Skeletal muscle tissue (tissue), 7 donors: Measurements from ENCODE around the gene OR5H6.

DNA sequence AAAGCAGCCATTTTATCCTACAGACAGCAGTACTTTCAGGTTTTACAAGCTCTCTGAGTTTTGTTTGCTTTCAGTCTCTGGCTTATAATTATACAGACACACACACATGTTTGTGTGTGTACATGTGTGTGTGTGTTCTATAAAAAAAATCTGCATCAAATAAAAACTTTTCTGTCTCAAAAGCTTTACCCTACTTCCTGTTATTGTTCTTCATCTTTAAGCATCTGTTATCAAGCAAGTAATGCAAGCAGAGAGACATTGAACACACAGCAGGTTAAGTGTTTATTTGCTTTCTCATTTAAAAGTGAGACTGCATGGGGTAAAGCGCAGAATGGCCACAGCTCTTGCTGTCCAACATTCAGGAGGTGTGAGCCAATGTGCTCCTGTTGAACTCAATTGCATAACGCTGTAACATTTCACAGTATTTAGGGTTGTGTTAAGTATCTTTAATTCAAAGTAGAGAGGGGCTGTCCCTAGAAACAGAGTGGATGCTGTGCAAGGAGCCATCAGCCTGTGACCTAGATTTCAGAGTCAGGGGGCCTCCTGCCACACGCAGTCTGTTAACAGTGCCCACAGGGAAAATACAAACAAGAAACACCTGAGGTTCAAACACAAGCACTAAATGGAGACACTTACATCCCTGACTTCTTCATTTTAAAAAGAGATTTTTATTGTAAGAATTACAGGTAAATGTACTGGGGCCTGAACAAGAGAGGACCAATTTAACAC lies 815.3 kb downstream of the VGLL3 start:
- PRO-cap, 3 experiments, result no peak in any of the 3 experiments
- RAMPAGE, long total RNA, result no peak
- RRBS, 2 experiments, result no CpG with 5 or more reads among the region's 3 CpGs

GRCh38 chr3:86468446-86468825 lies 522.5 kb downstream of the VGLL3 start:
- PRO-cap, 3 experiments, result no peak in any of the 3 experiments
- RAMPAGE, long total RNA, result no peak
- RRBS, 2 experiments, result no CpG with 5 or more reads among the region's 2 CpGs

DNA sequence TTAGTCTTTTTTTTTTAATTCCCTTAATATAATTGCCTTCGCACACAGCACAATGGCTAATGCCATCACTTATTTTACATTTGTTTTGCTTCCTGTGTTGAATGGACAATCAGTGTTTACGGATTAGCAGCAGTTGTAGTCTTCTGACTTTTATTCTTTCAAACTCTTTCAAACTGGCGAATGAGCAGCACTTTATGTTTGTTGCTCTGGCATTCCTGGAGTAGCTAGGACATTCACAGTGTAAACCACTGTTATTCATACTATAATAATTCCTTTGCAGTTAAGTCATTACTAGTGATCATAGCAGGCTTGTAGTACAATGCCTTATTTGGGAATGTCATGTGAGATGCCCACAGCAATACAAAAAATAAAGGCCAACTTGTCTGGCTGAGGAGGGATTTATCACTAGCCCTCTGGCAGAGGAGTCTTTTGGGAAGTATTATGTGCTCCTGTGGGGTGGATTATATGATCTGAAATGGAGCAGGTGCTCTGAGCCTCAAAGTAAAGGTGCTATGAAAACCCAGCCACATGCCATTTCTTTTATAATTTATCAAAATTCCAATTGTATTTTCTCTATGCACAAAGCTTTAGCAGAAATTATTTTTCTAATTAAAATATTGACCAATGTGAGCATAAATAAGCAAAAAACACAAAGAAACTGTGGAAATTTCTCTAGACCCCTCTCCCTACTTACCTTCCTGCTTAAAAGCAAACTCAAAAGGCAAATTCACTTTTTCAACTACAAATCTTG lies 197.1 kb downstream of the VGLL3 start:
- PRO-cap, 3 experiments, result no peak in any of the 3 experiments
- RAMPAGE, long total RNA, result no peak
- RRBS, 2 experiments, result no CpG with 5 or more reads among the region's 3 CpGs

GRCh38 chr3:86936925-86937617 lies 53.9 kb downstream of the VGLL3 start:
- PRO-cap, 3 experiments, result no peak in any of the 3 experiments
- RAMPAGE, long total RNA, result no peak
- RRBS, 2 experiments, result no CpG with 5 or more reads among the region's 5 CpGs

GRCh38 chr3:86982696-86983359 lies 8.1 kb downstream of the VGLL3 start:
- PRO-cap, 3 experiments, result no peak in any of the 3 experiments
- RAMPAGE, long total RNA, result no peak
- RRBS, 2 experiments, result no CpG with 5 or more reads among the region's 4 CpGs

GRCh38 chr3:87271299-87271759 lies 5.1 kb downstream of the POU1F1 start:
- PRO-cap, 3 experiments, result no peak in any of the 3 experiments
- RAMPAGE, long total RNA, result no peak
- RRBS, 2 experiments, result no CpG with 5 or more reads among the region's 3 CpGs

DNA sequence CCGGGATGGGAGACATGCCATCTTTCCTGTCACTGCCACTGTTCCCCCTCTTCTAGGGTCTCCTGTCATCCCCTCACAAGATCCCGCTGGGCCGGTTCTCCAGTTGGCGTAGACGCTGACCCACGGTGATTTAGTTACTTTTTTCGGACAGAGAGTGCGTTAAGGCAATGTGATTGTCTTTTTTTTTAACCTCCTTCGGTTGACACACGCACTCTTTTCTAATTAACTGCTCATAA lies 804 bp downstream of the ZNF654 start:
- PRO-cap, 3 experiments, result no peak in any of the 3 experiments
- RAMPAGE, long total RNA, result no peak
- RRBS, 2 experiments, result under 1 to 4% methylated on average over 3 of the region's 10 CpGs

GRCh38 chr3:88205527-88205756 lies 55.7 kb downstream of the C3orf38 start:
- PRO-cap, 3 experiments, result peak in 1 of 3 experiments; most common plus-strand start chr3:88205688 (in 1)
- RAMPAGE, long total RNA, result no peak
- RRBS, 2 experiments, result no CpG with 5 or more reads among the region's 6 CpGs

DNA sequence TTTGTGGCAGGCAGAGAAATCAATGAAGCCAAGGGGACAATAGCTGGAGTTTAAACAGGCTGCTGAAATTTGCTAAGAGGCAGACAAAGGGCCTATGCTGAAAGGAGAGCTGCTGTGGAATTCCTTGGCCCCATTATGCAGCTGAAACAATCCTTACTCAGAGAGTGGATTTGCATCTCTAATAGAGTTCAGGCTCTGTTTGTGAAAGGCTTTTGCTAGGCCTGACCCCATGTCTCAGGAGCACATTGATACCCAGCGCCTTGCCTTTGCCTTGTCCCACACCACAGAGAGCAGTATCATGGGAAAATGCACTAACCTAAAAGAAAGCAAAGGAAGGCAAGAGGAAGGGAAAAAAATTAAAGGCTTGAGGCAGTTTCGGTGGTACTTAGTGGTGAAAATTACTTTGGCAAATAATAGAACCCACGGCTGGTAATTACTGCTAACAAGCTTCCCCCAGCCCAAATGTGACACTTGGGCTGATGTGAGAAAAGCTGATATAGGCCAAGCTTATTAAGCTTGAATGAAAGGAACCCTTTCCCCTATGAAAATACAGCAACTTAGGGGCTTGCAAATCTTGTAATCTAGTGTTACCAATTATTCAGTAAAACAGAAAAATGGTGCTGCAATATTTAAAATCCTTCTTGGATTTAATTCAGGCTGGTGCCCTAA lies 194.9 kb upstream of the EPHA3 start:
- PRO-cap, 3 experiments, result no peak in any of the 3 experiments
- RAMPAGE, long total RNA, result no peak
- RRBS, 2 experiments, result no CpG with 5 or more reads among the region's 3 CpGs

- PRO-cap, 3 experiments, result no peak in any of the 3 experiments
- RAMPAGE, long total RNA, result no peak
- RRBS, 2 experiments, result no CpG with 5 or more reads among the region's 17 CpGs
These were observed 463.8 kb downstream of the EPHA3 start for GRCh38 chr3:89571030-89571842.

GRCh38 chr3:94064404-94064711 lies 1.5 kb downstream of the NSUN3 start:
- PRO-cap, 3 experiments, result no peak in any of the 3 experiments
- RAMPAGE, long total RNA, result no peak
- RRBS, 2 experiments, result no CpG with 5 or more reads among the region's 3 CpGs

- PRO-cap, 3 experiments, result no peak in any of the 3 experiments
- RAMPAGE, long total RNA, result no peak
- RRBS, 2 experiments, result no CpG with 5 or more reads among the region's 4 CpGs
These were observed 1092.5 kb upstream of the EPHA6 start for GRCh38 chr3:95721802-95722352.

DNA sequence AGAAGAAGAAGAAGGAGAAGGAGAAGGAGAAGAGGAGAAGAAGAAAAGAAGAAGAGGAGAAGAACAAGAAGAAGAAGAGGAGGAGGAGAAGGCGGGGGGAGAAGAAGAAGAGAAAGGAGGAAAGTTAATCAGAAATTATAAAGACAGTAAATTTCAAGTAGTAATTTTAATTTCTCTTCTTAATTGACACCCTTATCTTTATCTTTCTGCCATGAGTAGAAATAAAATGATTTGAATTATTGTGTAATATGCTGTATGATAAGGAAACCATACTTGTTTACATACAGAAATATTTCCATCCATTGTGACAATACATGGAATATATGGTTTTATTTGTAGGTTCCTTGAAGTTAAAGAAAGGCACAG lies 490.9 kb upstream of the EPHA6 start:
- PRO-cap, 3 experiments, result peak in 1 of 3 experiments; most common plus-strand start position 78 of the sequence (in 1)
- RAMPAGE, long total RNA, result no peak
- RRBS, 2 experiments, result no CpG with 5 or more reads among the region's 1 CpG

DNA sequence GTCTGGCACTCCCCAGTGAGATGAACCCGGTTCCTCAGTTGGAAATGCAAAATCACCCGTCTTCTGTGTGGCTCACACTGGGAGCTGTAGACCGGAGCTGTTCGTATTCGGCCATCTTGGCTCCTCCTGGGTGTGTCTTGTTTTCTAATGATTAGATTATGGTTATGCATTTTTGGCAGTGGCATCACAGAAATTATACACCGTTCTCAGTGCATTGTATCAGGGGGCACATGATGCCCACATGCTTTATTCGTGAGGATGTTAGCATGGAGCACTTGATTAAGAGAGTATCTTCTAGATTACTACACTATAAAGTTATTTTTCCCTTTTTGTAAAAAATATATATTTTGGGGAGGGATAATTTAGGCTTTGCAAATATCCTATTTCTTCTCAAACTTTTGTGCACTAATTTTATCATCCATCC lies 216.5 kb upstream of the ARL6 start:
- PRO-cap, 3 experiments, result no peak in any of the 3 experiments
- RAMPAGE, long total RNA, result no peak
- RRBS, 2 experiments, result 91 to 94% methylated on average over 2 of the region's 7 CpGs

GRCh38 chr3:97874303-97875066 lies 52.7 kb downstream of the CRYBG3 start:
- PRO-cap, 3 experiments, result no peak in any of the 3 experiments
- RAMPAGE, long total RNA, result no peak
- RRBS, 2 experiments, result no CpG with 5 or more reads among the region's 4 CpGs

- PRO-cap, 3 experiments, result no peak in any of the 3 experiments
- RAMPAGE, long total RNA, result no peak
- RRBS, 2 experiments, result no CpG with 5 or more reads among the region's 4 CpGs
These were observed at the start of gene OR5H6 for GRCh38 chr3:98263834-98264419. Gene OR5H6 (plus strand): TSS chr3:98264244.

DNA sequence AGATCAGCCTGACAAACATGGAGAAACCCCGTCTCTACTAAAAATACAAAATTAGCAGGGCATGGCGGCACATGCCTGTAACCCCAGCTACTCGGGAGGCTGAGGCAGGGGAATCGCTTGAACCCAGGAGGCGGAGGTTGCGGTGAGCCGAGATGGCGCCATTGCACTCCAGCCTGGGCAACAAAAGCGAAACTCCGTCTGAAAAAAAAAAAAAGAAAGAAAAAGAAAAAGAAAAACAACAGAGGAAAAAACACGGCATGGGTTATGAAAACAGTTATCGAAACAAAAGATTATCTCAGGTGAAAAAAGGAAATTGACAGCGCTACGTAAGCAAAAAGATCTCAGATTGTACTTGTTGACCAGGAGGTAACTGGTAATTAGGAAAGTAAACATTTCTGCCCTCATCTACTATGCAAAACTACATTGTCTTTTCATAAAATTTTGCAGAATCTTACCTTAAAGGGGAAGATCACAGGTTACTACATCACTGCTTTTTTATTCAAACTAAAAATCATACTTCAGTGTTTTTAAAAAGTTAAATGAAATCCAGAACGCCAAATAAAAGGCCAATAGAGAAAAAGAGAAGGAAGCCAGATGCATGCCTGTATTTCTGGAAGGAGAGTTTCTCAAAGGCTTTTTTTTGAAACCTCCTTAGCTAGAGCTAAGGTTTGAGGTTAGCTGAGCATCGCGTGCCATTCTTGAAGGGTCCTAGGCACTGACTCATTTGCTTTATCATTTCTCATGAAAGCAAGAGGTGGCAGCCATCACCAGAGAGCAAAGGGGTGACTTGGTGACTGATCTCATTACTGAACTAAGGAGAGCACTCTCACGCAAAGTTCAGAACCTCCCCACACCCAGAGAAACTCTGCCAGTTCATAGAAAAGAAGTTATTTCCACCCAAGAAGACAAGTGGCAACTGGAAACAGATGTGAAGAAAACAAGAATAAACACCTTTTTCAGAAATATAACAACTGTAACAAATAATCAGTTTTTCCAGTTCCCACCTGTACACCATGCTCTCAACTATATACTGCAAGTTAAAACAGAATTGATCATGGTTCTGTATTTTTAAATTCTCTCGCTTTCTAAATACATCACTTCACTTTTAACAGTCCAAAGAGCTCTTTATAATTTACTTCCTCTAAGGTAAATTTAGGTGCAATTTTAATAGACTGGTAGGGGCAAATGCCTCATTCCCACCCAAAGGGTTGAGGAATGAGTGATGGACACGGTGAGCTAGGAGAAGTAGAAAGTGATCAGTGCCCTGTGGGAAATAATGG lies 24.3 kb downstream of the GPR15 start:
- PRO-cap, 3 experiments, result no peak in any of the 3 experiments
- RAMPAGE, long total RNA, result no peak
- RRBS, 2 experiments, result no CpG with 5 or more reads among the region's 20 CpGs

DNA sequence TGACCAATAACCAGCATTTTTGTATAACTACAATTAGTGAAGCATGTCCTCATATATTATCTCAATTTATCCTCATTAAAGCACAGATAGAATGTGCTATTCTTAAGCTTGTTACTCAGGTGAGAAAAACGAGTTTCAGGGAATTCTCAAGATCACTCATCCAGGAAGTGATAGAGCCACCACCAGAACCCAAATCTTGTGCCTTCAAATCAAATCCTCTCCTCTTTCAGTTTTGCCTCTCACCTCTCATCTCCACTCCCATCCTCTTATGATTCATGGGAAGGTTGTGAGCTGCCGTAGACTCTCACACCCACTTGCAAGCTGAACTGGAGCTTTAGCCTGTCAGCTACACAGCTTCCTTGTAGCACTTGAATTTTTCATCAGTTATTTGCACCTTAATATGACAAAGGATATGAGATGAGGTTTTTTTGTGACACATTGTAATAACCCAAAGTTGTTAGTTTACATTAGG lies 25.5 kb downstream of the GPR15 start:
- PRO-cap, 3 experiments, result no peak in any of the 3 experiments
- RAMPAGE, long total RNA, result no peak
- RRBS, 2 experiments, result no CpG with 5 or more reads among the region's 2 CpGs

DNA sequence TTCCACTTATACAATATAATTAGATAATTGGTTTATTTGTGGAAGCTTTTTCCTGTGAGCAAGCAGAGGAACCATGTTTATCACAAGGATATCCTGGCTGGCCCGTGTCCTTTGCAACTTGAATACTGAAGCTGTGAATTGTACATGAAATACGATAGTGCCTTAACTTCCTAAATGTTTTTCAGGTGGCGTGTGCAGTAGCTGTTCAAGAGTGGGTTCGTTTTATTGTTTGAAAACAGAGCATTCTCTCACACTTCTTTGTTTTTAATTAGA lies 2.7 kb downstream of the ST3GAL6 start:
- PRO-cap, 3 experiments, result no peak in any of the 3 experiments
- RAMPAGE, long total RNA, result no peak
- RRBS, 2 experiments, result no CpG with 5 or more reads among the region's 4 CpGs

- PRO-cap, 3 experiments, result no peak in any of the 3 experiments
- RAMPAGE, long total RNA, result no peak
- RRBS, 2 experiments, result no CpG with 5 or more reads among the region's 7 CpGs
These were observed 15.7 kb downstream of the ST3GAL6 start for GRCh38 chr3:98778659-98779428.